Helper T cell (primary cell): Measurements from ENCODE around the gene DGKB.

GRCh38 chr7:7696318-7697224, 21.8 kb downstream of the RPA3 start:
- PRO-cap, 2 experiments: no peak in any of the 2 experiments

GRCh38 chr7:7808116-7808758, 89.8 kb upstream of the RPA3 start:
- PRO-cap, 2 experiments: no peak in any of the 2 experiments

- PRO-cap, 2 experiments: no peak in any of the 2 experiments
These were observed 102.3 kb upstream of the GLCCI1 start for GRCh38 chr7:7866088-7866978.

DNA sequence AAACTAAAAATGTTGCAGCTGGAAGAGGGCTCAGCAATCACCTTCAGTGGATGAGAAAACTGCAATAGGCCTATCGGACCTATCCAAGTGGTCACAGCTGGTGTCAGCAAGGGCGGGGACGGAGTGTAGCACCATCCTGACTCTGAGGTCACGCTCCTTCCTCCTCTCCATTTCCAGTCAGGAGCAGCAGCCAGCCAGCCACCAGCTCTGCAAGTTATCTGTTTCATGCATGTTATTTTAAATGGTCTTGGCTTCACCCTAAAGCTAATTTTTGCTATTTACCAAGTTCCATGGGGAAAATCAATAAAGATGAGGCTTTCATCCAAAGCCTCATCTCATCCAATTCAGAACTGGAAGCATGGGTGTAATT, 49.4 kb downstream of the ICA1 start:
- PRO-cap, 2 experiments: no peak in any of the 2 experiments

DNA sequence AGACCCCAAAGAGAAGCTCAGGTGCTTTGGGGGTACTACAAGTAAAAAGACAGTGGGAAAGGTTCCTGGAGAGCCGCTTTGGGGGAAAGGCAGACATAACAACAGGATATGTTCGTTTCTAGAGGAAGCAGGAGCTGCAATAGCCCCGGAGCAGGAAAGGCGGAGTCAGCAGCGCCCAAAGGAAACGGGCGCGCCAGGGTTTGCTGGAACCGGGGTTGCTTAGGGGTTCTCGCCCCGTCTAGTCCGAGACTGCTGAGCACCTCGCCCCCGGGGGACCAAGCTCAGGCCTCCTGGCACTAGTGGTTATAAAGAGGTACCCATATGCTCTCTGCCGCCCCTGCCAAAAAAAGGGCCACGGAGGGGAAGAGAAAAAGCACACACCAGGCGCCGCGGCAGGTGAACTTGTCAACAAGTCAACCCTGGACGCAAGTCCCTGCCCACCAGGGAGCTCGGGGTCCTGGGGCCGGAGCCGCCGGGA, 672 bp downstream of the ICA1 start:
- PRO-cap, 2 experiments: no peak in any of the 2 experiments

GRCh38 chr7:8762859-8763495, 329.6 kb downstream of the NXPH1 start:
- PRO-cap, 2 experiments: no peak in any of the 2 experiments

DNA sequence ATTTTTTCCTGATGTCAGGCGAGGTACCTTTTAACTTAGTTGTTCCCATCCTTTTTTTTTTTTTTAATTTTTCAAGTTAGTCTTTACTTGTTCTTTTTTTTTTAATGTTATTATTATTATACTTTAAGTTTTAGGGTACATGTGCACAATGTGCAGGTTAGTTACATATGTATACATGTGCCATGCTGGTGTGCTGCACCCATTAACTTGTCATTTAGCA, 1201.8 kb downstream of the NDUFA4 start:
- PRO-cap, 2 experiments: no peak in any of the 2 experiments

DNA sequence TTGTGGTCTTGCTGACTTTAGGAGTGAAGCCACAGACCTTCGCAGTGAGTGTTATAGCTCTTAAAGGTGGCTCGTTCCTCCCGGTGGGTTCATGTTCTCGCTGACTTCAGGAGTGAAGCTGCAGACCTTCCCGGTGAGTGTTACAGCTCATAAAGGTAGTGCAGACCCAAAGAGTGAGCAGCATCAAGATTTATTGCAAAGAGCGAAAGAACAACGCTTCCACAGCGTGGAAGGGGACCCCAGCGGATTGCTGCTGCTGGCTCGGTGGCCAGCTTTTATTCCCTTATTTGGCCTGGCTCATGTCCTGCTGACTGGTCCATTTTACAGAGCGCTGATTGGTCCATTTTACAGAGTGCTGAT, 1067.6 kb downstream of the NDUFA4 start:
- PRO-cap, 2 experiments: no peak in any of the 2 experiments

DNA sequence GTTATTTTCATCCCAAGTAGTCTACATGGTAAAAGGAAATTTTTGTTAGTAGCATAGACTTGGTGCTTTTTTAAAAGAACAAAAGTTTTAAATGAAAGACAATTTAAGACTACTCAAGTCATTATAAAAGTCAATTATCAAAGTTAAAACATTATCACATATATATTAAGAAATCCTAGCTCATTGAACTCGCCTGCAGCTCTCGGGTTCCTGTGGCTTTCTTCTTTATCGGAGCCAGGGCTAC, 489.0 kb downstream of the NDUFA4 start:
- PRO-cap, 2 experiments: peak in 1 of 2 experiments; most common plus-strand start position 180 of the sequence (in 1)

DNA sequence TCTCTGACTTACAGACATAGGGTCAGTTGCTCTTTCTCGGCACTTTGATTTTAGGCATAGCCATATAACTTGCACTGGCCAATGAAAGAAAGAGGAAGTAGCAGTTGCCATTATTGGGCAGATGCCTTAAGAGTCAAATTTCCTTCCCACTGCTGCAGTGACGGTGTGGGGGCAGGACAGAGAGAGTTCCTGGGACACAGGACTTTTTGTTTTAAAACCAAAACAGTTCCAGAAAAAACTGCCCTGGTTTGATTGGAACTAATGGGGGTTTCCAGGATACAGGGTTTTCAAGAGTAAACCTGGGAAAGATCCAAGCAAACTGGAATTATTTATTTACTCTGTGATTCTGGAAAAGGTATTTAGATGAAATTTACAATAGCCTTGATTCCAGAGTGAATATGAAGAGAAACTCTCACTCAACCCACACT, 26.4 kb downstream of the NDUFA4 start:
- PRO-cap, 2 experiments: no peak in any of the 2 experiments

DNA sequence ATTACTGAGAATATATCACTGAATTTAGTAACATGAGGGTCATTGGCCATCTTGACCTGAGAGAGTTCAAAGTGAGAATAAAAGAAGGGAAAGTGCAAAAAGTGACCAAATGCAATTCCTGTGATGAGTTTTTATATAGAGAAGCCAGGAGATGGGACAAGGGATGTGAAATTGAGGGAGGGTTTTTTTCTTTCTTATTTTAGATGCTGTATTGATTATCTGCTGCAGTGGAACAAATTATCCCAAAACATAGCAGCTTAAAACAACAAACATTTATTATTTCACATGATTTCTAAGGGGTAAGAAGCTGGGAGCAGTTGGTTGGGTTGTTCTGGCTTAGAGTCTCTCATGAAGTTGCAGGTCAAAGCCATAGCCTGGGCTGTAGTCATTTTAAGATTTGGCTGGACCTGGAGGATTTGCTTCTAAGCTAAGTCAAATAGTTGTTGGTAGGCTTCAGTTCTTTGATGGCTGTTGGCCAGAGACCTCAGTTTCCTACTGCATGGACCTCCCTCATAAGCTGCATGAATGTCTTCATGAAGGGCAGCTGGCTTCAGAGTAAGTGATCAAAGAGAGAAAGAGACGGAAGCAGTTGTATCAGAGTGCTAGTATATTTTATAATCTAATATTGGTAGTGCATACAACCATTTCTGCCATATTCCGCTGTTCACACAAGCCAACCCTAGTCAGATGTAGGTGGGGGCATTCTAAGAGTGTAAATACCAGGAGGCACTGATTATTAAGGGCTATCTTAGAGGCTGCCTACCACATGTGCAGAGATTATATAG, 23.8 kb downstream of the PHF14 start:
- PRO-cap, 2 experiments: no peak in any of the 2 experiments

GRCh38 chr7:11022769-11023003, 49.0 kb downstream of the PHF14 start:
- PRO-cap, 2 experiments: no peak in any of the 2 experiments

DNA sequence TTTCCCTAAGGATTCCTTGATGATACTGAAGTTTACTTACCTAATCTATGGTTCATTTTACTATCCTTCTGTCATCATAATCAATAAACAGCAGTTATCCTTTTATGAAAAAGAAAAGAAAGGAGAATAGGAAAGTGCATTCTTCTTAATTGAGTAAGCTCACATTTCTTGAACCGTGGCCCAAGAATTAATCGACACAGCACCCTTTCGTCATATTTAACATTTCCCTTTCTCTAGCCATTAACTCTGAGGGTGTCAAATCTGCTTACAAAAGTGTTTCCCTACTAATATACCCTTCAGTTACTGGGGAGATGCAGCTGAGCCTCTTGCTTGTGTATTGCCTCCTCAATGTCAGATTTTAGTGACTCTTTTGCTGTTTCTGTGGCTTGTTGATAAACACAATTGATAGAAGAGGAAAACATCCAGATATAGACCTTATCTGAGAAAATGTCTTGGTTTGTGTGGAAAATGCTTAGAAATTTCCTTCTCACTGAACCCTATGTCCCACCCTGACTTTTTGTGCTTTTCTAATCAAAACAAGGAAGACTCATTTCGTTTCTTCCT, 257.3 kb downstream of the PHF14 start:
- PRO-cap, 2 experiments: no peak in any of the 2 experiments

DNA sequence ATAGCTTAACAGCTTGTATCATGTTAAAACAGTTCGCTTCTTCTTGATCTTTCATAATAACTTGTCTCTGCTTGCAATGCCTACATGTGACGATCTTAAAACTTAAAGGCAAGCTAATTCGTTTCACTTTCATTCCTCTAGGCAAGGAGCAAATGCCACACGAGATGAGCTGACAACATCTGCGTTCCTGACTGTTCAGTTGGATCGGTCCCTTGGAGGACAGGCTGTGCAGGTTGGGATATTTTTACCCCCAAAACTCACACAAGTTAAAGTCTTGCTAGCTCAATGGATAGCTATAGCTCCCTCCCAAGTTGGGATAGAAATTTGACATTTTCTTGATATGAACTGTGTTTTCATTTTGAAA, 51.5 kb upstream of the ARL4A start:
- PRO-cap, 2 experiments: peak in 1 of 2 experiments; most common plus-strand start position 132 of the sequence (in 1); most common minus-strand start position 78 of the sequence (in 1)

GRCh38 chr7:12729157-12729810, 41.9 kb downstream of the ARL4A start:
- PRO-cap, 2 experiments: no peak in any of the 2 experiments

DNA sequence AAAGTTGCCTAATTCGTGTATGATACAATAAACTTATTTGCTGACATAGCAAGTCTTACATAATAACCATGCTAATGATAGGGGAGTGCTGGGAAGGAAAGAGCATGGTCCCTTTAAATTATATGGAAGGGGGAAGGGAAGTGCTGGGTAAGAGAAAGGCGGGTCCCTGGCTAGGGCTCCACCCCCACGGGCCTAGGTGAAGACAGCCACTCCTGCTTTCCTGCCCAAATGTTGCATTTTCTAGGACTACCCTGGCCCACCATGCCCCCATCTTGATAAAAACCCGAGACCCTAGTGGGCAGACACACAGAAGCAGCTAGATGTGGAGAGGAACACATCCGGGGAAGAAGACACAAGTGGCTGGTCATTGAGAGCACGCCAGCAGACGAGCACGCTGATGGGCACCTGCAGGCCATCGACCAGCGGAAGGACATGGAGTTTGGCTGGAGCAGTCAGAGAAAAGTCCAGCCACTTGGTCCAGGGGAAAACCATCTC, 328.7 kb downstream of the ARL4A start:
- PRO-cap, 2 experiments: no peak in any of the 2 experiments

GRCh38 chr7:14902516-14903059, at the start of gene DGKB:
Gene DGKB (minus strand): TSS chr7:14902751.
- PRO-cap, 2 experiments: no peak in any of the 2 experiments

- PRO-cap, 2 experiments: no peak in any of the 2 experiments
These were observed 2.5 kb upstream of the MEOX2 start for GRCh38 chr7:15688873-15689442.

DNA sequence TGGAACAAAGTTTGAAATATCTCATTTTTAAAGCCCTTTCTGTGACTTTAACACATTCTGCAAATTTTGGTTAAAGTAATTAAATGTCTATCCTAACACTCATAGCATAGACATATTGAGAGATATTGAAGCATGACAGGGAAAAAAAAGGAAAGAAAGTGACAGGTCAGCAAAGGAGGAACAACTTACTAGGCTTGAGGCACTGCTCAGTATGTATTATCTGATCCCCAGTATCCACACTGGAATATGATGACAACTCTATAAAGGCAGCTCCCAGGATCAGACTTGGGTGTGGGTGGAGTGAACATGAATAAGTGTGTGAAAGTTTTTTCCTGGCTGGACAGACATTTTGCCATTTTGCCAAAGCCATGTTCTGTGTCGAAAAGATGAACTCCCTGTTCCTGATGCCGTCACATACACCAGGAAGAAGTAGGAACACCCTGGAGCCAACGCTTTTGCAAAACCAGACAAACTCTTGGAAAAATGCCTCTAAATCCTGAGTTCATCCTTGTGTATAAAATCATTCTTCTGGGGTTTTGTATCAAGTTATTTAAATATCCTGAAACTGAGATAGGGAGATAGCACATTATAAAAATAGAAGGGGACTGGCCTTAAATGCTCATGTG, 143.2 kb upstream of the MEOX2 start:
- PRO-cap, 2 experiments: no peak in any of the 2 experiments

- PRO-cap, 2 experiments: no peak in any of the 2 experiments
These were observed 353.6 kb downstream of the CRPPA start for GRCh38 chr7:16067664-16068196.